Anterior vena cava (tissue), 1 donor: ENCODE measurements around a stretch of chr1.

- PRO-cap, result bidirectional peak, plus-strand start at chr1:40315533, minus-strand start at chr1:40315416
These were observed 1.7 kb downstream of the COL9A2 start for GRCh38 chr1:40315260-40315959.

DNA sequence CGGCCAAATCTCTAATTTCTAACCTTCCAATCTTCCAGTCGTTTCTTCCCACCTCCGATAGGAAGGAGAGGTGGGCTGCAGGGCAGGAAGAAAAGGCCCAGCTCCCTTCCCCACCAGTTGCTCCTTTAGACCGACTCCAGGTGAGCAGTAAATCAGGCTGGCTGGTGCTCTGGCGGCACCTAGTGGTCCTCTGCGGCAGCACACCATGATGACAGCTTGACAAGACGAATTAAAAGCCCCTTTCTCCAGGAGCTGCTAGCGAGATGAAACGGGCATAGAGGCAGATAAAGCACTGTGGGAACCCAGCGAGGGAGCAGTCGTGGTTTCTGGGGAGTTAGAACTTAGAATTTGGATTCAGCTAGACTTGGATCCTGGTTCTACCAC lies 21.6 kb upstream of the COL9A2 start:
- PRO-cap, result no peak

DNA sequence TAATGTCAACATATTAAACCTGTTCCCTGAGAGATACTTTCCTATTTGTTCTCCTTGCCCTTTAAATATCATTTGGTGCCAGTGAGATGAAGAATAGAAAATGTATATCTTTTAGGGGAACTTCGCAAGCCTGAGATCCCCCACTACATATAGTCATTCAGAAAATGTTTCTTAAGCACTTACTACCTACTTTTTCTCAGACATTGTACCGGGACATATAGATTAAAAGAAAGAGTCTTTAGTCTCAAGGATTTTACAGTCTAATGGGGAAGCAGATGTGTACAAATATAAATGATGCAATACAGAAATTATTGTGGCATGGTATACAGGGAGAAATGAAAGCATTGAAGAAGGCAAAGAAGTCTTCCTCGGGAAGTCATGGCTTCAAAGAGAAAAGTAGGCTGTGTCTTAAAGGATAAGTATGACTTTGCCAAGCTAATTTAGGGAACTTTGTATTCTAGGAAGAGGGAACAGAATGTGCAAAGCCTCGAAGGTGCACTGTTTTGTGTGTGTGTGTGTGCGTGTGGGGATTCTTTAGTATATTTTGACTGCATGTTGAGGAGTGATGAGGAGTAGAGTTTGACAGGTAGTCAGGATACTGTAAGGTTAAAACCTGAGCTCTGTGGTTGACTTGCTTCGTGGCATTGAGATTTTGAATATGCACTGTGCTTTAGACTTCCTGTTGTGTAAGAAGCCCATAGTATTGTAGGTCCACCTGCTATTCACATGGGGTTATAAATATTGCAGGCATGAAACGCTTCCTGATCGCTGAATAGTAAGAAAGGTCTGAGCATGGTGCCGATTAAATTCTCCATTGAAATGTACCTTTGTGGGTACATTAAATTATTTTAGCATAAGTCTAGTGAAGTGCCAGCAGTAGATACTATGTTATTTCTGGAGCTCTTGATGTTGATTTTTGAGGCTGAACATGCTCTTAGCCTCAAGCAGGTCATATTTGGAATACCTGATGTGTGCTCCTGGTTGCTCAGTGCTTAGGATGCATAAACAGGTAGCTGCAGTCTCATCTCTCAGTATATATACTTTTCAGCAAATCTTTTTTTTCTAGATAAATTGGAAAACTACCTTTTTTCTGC lies 7.9 kb downstream of the SMAP2 start:
- PRO-cap, result no peak

DNA sequence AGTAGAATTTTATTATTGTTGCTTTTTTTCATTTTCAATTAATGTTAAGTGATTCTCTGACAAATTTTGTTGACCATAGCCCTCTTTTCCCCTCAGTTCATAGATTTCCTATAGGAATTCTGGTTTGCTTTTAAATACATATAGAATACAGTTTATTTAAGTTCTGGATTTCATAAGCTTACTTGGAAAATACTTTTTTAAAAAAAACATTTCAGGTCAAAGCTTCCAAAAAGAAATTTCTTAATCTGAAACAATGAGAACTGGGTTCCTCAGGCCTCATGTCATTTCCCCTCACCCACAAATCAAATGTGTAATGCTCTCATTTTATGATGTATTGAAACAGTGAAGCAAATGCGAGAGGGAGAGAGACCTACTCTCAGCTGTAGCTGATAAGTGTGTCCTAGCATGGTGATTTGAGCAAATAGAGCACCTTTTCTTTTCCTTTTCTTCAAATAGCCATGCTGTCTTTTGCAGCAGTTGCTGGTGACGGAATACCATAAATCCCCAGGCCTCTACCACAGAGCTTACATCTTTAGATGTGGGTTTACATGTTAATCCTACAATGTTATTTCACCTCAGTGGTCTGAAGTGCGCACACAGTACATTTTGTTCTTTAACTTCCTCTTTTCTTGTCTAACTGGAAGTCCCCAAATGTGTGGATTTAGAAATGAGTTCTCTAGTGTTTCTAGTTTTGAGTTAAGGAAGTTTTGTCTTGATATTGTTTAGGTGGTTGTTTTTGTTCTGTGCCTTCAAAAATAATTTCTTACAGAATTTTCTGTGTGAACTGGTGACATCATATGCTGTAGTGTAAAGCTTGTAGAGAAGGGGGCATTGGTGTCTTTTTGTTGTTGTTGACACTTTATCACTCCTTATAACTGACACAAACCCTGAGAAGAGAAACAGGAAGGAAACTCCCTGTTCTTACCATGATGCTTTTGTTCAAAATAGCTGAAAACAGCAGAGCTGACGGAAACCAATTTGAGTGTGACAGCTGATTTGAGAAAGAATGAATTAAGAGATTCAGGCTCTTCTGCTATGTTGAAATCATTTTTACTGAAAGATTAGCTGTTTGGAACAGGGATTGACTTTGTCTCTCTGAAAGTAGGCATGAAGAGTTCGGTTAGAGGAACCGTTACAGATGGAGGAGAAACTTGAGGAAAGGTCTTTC lies 12.1 kb downstream of the SMAP2 start:
- PRO-cap, result no peak

DNA sequence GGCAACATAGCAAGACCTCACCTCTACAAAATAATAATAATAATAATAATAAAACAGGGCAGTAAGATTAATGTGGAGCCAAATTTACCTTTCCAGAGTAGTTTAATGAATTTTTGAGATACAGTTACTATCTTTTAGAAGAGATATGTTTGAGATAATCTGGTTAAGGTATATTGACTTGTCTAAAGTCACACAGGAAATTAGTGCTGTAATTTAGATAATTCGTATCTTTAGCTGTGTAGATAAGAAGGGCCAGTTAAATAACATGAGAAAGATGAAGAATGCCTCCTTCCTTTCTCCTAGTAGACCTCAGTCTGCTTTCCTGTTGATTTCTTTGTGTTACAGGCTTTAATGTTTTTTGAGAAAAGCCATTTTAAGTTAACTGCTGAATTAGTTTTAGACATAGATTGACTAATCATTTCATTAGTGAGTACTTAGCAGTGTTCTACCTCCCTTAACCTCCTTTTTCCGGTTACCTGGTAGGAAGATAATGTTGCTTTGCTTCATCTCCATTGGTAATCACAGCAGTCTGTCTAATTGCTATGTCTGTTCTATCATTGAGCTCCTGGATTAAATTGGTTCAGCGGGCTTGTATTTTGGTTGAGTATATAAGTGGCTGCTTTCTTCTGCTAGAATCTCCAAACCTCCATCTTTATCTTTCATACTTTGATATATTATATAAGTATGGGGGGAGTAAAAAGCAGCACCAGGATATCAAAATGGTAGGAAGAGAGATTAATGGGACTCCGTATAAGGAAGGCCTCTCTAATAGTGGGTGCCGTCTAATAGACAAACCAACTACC lies 22.2 kb downstream of the SMAP2 start:
- PRO-cap, result no peak

DNA sequence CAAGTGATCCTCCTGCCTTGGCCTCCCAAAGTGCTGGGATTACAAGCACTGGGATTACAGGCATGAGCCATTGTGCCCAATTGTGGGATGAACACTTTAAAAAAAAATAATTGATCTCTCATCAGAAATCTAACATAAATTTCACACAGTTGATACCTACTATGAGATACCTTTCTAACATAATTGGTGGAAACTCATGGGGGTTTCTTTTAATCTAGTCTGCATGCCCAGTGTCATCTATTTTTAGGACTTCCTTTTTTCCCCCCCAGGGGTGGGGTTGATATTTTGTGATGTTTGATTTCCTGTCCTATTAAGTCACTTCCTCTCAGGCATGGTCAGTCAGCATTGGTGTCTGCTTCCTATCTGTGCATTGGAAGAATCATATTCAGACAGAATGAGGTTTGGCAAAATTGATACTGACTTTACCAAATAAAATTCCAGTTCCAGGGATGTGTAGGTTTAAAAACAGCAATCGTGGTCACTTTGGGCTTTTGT lies 21.5 kb downstream of the NFYC start:
- PRO-cap, result no peak

- PRO-cap, result no peak
These were observed 40.2 kb upstream of the KCNQ4 start for GRCh38 chr1:40743310-40743913.

- PRO-cap, result no peak
These were observed 34.5 kb downstream of the KCNQ4 start for GRCh38 chr1:40818111-40818433.

GRCh38 chr1:41003381-41004258 lies 17.9 kb downstream of the SLFNL1 start:
- PRO-cap, result no peak

DNA sequence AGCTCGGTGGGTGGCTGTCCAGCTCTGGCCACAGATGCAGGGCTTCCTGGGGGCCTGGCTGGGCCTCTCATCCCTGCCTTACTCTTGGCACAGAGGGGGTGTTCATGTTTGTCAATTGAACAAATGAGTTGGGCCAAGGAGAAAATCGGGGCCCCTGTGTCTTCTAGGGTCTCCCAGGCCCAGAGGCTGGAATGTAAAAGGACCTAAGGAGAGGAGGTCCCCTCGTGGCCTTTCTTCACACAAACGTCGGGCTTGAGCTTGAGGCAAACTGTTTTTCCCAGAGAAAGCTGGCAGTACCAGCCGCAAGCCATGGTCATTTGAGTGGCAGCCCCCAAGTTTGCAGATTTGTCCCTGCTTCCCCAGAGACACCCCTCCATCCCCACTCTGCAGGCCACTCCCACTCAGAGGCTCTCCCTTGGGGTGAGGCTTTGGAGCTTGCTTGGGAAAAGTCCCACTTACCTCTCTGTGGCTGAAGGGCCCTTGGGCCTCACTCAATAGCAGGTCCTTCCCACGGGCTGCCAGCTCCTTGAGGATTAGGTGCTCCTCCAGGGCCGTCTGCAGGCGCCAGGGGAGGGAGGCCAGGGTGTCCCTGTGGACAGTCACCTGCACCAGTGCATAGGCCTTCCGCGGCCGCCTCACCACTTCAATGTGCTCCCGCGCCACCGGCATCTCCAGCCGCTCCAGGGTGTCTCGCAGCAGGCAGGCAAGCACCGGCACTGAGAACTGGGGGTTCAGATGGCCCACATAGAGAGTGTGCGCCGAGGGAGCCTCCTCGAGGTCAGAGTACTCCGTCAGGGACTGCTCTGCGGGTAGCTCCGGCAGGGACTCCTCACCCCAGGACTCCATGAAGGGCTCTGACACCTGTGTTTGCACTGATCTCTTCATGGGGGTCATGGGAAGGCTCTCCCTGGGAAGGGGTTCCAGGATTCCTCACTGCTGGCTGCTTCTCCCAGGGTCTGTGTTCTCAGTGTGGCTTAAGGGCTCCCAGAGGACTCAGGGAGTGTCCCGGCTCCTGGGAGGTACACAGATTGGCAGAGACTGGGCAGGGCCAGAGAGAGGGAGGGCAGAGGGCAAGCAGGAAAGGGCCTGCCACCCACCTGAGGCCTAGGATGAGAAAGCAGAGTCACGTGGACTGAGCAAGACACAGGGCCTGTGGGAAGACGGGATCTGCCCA lies 1.4 kb downstream of the SLFNL1 start:
- PRO-cap, result no peak

GRCh38 chr1:41037025-41037783 lies 15.7 kb upstream of the SLFNL1 start:
- PRO-cap, result no peak

DNA sequence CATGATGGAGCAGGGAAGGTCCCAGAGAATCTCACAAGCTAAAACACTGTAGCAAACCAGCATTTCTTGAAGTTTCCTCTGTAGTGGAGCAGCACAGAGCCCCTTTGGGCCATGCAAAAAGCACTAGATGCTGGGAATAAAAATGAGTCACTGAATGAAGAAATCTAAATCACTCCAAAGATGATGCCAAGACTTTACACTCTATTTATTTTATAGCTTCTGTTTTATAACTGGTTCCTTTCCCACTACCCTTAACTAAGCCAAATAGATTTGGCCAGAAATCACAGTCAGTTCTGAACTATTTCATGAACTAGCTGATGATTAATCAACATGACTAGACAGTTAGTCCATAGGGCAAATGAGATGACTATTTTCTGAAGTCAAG lies 89.5 kb downstream of the SCMH1 start:
- PRO-cap, result no peak

GRCh38 chr1:41213547-41213966 lies 28.5 kb downstream of the SCMH1 start:
- PRO-cap, result no peak

- PRO-cap, result no peak
These were observed 99.9 kb upstream of the SCMH1 start for GRCh38 chr1:41341912-41342527.

DNA sequence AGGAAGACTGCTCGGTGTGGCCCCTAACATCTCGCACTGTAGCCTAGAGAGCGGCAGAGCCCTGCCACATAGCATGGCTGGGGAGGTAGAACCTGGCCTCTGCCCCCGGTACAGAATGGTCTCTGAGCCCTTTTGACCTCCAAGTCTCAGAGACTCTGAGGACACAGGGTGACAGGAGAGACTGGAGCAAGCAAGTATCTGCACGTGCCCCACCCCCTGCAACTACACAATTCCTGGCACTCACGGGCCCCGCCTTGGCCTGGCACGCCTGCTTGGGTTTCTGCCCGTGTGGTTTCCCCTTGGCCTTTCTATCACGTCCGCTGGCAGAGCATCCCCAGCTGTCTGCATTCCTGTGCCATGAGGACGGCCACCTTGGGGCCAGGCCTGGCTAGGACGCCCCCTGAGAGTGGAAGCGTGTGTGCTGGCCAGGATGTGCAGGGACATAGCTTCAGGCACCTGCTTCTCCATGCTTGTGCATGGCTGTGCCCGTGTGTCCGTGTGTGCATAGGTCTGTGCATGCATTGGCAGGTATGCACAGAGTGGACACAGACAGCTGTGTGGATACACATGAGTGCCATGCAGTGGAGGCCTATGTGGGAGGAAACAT lies 14.3 kb upstream of the EDN2 start:
- PRO-cap, result no peak

DNA sequence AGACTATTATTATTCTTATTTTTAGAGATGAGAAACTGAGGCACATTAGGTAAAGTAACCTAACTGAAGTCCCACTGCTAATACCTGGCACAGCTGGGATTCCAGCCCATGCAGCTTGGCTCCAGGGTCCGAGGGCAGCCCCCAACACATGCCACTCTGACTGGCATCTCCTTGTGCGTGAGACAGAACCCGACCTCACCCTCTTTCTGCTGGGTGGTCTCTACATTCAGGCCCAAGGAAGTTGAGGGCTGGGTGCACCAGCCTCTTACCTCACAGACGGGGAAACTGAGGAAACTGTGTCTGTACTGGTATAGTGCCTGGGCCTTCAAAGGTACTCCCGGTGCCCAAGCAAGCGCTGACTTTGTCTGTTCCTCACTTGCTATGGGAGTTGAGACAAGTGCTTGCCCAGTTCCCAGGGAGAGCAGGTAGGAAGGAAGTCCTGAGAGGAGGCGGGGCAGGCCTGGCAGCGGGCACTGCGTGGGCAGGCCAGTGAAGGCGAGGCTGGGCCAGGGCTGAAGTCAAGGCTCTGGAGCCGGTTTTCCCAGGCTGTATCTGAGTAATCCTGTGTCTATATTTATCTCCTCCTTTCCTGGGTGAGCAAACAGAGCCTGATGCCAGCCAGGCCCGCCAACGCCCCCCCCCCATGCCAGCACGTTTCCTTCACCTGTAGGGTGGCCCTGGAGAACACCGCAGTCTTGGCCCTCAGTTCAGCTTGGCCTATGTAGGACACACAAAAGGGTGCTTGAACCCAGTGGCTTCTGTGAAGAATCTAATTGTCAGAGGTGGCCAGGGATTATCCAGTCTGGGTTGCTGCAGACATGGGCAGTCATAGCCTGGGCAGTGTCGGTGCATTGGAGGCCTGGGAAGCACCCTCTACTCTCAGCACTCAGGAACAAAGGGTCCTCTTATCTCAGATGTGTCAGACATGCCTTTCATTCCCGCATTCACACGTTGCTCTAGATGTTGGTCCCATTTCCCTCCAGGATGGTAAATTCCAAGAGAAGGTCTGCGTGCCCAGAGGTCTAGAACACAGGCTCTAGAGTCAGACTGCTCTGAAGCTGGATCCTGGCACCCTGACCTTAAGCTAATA lies 16.0 kb upstream of the EDN2 start:
- PRO-cap, result no peak

- PRO-cap, result bidirectional peak, plus-strand start at chr1:41516336, minus-strand start at chr1:41516151
These were observed 31.6 kb upstream of the EDN2 start for GRCh38 chr1:41516035-41516584.

DNA sequence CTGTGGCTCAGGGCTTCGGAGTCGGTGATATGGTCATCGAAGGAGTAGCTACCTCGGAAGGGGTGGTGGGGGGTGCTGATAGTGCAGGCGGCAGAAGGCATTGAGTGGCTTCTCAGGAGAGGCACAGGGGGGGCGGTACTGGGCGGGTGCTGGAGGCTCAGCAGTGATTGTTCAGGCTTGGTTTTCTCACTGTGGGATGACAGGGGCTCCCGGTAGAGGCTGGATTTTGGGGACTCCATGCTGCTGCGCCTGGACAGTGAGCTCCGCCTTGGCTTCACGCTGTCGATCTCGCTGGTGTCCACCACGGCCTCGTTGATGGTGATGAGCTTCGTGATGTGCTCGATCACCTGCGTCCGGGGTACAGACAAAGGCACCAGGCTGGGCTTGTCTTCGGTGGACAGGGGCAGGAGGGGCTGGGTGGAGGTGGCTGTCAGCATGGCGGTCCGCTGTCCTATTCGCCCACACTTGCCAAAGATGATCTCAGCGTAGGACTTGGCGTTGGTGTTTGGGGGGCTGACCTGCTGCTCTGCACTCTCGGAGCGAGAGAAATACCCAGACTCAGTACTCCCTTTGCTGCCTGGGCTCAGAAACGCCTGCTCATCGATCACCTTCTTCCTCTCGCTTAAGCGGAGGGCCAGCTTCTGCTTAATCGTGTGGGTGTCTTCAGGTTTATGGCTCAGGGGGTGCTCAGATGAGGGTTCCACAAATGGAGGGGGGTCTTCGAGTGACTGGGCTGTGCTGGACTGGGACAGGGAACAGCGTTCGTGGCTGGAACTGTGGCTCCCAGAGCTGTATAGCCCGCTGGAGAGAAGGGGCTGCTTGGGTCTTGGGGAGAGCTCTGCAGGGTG lies 98.8 kb upstream of the EDN2 start:
- PRO-cap, result no peak

DNA sequence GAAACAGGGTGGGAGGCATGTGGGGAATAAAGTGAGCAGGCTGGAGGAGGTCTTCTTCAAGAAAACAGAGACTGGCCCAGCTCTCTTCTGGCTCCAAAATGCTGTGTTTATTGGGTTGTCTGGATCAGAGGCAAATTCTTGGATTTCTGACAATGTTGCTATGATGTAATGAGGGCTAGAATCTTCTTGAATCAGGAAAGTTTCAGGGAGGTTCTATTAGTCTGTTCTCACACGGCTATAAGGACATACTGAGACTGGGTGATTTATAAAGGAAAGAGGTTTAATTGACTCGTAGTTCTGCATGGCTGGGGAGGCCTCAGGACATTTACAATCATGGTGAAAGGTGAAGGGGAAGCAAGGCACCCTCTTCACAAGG lies 65.7 kb downstream of the HIVEP3 start:
- PRO-cap, result no peak

DNA sequence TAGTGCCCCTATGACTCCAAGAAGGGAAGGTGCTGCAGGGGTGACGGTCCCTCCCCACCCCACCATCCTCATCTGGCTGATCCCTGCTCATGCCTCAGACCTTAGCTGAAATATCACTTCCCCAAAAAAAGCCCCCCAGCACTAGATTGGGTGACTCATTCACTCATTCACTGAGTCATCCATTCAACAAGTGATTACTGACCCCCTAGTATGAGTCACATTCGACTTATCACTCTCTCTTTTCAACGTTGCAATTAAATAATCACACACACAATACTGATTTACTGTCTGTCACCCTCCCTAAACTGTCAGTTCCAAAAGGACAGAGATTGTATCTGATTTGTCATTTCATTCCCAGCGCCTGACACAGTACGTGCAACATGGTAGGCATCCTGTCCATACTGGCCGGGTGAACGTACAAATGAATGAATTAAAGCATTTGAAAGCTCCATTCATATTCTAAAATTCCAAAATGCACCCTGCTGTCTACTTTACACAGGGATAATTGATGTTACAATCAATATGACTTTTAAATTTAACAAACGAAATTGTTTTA lies 48.5 kb downstream of the HIVEP3 start:
- PRO-cap, result no peak